Peyer's patch (tissue), 4 donors: ENCODE measurements around a stretch of chr4.

- PRO-cap, result no peak
- RAMPAGE, long total RNA, 4 experiments, result no peak in any of the 4 experiments
These were observed 407.9 kb downstream of the PCDH18 start for GRCh38 chr4:137124385-137124747.

GRCh38 chr4:137545438-137545985 is 13.2 kb upstream of the PCDH18 start:
- PRO-cap, result no peak
- RAMPAGE, long total RNA, 4 experiments, result no peak in any of the 4 experiments

DNA sequence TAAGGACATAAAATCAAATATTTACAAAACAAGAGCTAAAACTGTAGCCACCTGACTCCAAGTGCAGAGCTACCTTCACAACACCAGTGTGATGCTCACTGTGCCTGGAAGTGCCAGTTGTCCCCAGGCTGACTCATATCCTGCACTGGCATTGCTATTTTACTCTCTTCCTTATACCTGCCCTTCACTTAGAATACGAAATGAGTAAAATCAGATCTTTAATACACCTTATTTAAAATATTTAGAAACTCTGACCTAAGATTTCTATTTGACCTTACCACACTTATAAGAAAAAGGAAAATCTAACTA is 39.4 kb downstream of the SLC7A11 start:
- PRO-cap, result no peak
- RAMPAGE, long total RNA, 4 experiments, result no peak in any of the 4 experiments

DNA sequence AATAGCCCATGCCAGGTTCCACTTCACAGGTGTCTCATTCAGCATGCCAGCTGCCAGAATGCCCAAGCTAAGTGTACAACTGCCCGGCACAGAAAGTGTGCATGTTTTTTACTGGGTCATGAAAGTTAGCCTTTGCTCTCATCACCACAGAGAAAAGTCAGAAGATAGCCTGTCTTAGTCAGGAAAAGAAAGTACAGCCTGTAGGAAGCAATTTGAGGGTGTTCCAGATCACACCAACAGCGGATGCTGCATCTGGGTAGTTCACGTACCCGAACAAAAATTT is 818 bp downstream of the SLC7A11 start:
- PRO-cap, result unidirectional peak, plus-strand start at position 177 of the sequence
- RAMPAGE, long total RNA, 4 experiments, result no peak in any of the 4 experiments

- PRO-cap, result no peak
- RAMPAGE, long total RNA, 4 experiments, result no peak in any of the 4 experiments
These were observed 242.2 kb upstream of the NOCT start for GRCh38 chr4:138773337-138773802.

- PRO-cap, result no peak
- RAMPAGE, long total RNA, 4 experiments, result no peak in any of the 4 experiments
These were observed 38.1 kb upstream of the NOCT start for GRCh38 chr4:138977519-138977921.

GRCh38 chr4:139084109-139084747 is 68.6 kb downstream of the NOCT start:
- PRO-cap, result bidirectional peak, plus-strand start at chr4:139084421, minus-strand start at chr4:139084314; bidirectional peak, plus-strand start at chr4:139084583, minus-strand start at chr4:139084515
- RAMPAGE, long total RNA, 4 experiments, result start-site peak on the minus strand in 2 of 4 experiments, at chr4:139084194-139084453 at its widest, 20 to 117 reads per replicate

- PRO-cap, result no peak
- RAMPAGE, long total RNA, 4 experiments, result no peak in any of the 4 experiments
These were observed 8.7 kb downstream of the ELF2 start for GRCh38 chr4:139168185-139168821.

DNA sequence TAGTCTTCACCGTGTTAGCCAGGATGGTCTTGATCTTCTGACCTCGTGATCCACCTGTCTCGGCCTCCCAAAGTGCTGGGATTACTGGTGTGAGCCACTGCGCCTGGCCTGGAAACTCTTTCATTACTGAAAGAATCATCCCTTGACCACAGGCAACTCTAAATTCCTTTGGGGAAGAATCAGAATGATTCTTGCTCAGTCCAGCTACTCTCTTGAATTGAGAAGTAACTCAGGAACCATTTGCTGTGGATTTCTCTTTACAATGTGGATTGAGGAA is 6.0 kb upstream of the MGARP start:
- PRO-cap, result no peak
- RAMPAGE, long total RNA, 4 experiments, result no peak in any of the 4 experiments

GRCh38 chr4:139294723-139296189 is 6.0 kb upstream of the NAA15 start:
- PRO-cap, result bidirectional peak, plus-strand start at chr4:139295093, minus-strand start at chr4:139294981; unidirectional peak, minus-strand start at chr4:139295824
- RAMPAGE, long total RNA, 4 experiments, result start-site peak on the minus strand in 4 of 4 experiments, at chr4:139295805-139295841 at its widest, 97 to 1,273 reads per replicate

- PRO-cap, result no peak
- RAMPAGE, long total RNA, 4 experiments, result no peak in any of the 4 experiments
These were observed 12.6 kb upstream of the SETD7 start for GRCh38 chr4:139568409-139569225.

- PRO-cap, result no peak
- RAMPAGE, long total RNA, 4 experiments, result no peak in any of the 4 experiments
These were observed 50.6 kb upstream of the SETD7 start for GRCh38 chr4:139606602-139607096.

DNA sequence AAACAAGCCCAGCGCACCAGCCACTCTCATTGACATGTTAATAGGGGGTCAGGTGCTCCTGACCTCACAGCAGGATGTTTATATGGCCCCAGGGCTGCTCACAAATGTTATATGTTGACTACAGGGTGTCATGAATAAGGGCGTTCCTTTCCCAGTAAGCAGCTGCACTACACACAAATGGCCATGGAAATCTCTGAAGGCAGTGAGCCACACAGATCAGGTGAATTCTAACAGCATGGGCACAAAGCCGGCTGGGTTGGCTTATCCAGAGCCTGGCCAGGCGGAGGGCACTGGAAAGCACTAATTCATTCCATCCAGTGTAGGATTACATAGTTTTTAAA is 209.9 kb downstream of the MGST2 start:
- PRO-cap, result no peak
- RAMPAGE, long total RNA, 4 experiments, result no peak in any of the 4 experiments

DNA sequence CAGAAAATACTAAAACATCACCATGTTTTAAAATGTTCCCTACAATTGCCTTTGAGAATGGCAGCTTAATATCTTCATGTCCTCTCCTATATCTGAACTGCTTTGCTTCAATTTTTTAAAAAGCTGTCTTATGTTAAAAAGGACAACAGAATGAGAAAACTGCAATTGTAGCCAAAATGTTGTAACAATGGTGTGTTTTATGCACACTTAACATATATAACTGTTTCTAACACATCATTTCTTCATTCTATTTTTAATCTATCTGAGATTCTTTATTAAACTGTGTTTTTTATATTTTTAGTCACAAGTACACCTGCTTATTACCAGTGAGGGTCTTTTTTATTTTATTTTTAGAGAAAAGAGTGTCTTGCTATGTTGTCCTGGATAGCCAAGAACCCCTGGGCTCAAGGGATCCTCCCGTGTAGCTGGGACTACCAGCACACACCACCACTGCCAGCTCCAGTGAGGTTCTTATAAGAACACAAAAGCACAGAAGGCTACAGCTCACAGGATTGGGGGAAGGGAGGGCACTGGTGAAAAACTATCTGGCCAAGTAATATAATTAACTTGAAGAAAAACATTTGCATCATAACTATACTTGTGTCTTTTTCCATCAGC is 188.5 kb downstream of the MAML3 start:
- PRO-cap, result no peak
- RAMPAGE, long total RNA, 4 experiments, result no peak in any of the 4 experiments

- PRO-cap, result no peak
- RAMPAGE, long total RNA, 4 experiments, result no peak in any of the 4 experiments
These were observed 168.1 kb downstream of the MAML3 start for GRCh38 chr4:139986000-139986247.

DNA sequence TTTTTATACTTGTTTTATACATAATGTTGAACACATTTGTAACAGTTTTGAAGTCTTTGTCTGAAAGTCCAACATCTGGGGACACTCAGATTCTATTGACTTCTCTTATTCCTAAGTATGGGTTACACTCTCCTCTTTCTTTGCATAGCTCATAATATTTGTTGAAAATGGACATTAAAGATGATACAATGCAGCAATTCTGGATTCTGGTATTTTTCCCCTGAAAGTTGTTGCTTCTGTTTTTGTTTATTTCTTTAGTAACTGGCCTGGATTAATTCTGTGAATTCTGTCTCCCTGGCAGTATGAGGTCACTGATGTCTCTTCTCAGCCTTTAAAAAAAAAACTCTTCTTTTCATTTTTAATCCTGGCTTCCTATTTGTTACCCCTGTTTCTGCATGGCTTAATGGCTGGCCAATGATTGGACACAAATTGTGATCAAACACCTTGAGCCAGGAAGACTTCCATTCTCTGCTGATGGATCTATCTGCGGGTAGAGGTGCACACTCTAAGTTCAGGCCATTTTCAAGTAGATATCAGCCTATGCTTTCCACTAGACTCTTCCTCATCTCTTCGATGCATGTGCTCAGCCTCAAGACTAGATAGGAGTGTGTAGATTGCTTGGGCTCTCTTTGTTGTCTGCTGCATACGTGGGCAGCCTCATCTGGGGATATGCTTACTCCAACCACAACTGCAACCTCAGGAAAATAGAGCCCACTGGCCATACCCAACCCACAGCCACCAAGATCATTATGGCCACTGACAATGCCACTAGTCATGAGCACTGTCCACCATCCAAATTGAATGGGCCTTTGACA is 155.3 kb downstream of the MAML3 start:
- PRO-cap, result no peak
- RAMPAGE, long total RNA, 4 experiments, result no peak in any of the 4 experiments

DNA sequence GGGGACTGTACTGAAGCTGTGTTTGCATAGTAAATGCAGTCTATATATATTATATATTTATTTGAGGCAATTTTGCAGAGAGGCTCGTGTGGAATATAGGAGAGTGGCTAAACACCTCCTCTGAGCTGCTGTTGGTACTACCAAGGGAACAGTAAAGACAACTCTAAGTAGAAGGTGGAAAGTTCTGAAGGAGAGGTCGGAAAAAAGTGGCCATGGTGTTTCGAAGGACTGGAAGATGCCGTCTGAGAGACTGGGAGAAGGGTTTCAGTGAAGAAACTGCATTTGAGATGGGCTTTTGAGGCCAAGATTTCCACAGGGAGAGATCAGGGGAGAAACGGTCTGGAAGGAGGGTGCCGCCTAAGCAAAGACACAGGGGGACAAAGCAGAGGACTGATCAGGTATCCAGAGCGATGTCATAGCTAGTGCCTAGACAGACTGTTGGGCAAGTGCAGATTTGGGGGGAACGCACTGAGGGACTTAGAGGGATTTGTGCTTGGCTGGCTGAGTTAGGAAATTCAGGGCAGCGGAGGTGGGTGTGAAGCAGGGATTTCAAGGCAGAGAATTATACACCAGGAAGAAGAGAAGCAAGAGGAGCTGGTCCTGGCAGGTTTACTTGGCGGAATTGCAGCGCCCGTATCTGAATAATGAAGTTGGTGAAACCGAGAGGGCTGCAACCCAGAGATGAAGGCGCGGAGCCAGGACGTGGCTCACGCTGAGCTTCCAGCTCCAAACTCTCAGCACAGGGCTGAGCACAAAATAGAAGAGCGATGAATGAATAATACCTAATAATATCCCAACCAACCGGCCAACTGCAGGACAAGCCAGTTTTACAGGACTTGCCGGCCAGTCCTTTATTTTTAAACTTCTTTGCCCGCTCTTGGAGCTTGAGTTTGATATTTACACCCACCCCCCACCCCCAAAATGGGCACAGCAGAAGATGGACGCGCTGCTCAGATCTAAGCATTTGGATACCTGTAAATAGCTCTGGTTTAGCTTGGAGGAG is 106.9 kb downstream of the MAML3 start:
- PRO-cap, result unidirectional peak, minus-strand start at position 736 of the sequence
- RAMPAGE, long total RNA, 4 experiments, result no peak in any of the 4 experiments

DNA sequence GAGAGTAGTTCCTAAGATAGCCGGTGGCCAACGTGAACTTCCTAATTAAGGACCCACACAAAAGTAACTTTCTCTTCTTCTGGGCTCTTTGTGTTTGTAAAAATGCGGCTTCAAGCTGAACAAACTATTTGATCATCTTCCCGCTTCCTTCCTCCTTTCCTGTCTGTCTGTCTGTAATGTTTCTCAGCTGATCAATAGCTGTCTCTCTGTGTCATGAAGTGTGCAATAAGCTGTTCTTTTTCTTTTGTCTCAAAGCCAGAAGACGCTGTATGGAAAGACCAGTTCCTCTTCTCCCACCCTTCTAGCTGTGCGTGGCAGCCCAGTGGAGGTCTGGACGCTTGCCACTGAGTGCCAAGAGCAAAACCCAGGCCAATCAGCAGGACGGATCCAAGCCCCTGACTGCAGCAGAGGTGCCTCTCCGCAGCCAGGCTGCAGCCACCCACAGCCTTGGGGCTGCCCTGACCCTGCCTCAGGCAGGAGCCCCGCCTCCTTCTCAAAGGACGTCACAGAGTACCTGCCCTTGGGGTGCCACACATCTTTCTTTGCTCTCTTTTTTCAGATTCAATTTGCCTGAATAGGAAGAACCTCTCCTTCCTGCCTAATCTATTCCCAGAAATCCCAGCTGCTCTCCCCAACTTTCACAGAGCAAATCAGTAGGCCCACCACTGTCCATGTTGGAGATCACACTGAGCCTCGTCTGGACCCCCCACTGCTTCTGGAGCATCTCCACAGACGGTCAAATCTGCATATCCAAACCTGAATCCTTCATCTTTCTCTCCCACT is 59.2 kb downstream of the MAML3 start:
- PRO-cap, result bidirectional peak, plus-strand start at position 496 of the sequence, minus-strand start at position 303 of the sequence
- RAMPAGE, long total RNA, 4 experiments, result start-site peak on the minus strand in 2 of 4 experiments, centred at positions 492 to 625 of the sequence, 20 to 87 reads per replicate

GRCh38 chr4:140095408-140096510 is 58.2 kb downstream of the MAML3 start:
- PRO-cap, result bidirectional peak, plus-strand start at chr4:140095878, minus-strand start at chr4:140095776
- RAMPAGE, long total RNA, 4 experiments, result no peak in any of the 4 experiments

GRCh38 chr4:140117324-140117688 is 36.7 kb downstream of the MAML3 start:
- PRO-cap, result no peak
- RAMPAGE, long total RNA, 4 experiments, result no peak in any of the 4 experiments